ENCODE measurements around a stretch of chr20.

- PRO-cap = bidirectional peak, plus-strand start at chr20:10218183, minus-strand start at chr20:10218094; unidirectional peak, minus-strand start at chr20:10218213
Observed at GRCh38 chr20:10217948-10218517, 597 bp upstream of the SNAP25 start.

- PRO-cap = no peak
Observed at GRCh38 chr20:10271177-10271650, 52.6 kb downstream of the SNAP25 start.

GRCh38 chr20:10318549-10319030 lies 100.0 kb downstream of the SNAP25 start:
- PRO-cap = no peak

DNA sequence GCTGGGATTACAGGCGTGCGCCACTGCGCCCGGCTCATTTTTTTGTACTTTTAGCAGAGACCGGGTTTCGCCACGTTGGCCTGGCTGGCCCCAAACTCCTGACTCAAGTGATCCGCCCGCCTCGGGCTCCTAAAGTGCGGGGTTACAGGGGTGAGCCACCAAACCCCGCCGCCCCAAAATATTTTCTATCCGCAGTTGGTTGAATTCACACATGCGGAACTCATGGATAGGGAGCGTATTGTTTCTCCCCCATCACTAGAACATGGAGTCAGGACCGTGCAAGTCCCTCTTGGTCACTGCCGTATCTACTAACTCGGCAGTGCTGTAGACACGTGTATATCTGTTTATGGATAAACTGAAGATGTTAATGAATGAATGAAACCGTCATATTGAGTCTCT lies 889 bp downstream of the MKKS start:
- PRO-cap = no peak

- PRO-cap = no peak
Observed at GRCh38 chr20:10652773-10653262, 21.0 kb downstream of the JAG1 start.

DNA sequence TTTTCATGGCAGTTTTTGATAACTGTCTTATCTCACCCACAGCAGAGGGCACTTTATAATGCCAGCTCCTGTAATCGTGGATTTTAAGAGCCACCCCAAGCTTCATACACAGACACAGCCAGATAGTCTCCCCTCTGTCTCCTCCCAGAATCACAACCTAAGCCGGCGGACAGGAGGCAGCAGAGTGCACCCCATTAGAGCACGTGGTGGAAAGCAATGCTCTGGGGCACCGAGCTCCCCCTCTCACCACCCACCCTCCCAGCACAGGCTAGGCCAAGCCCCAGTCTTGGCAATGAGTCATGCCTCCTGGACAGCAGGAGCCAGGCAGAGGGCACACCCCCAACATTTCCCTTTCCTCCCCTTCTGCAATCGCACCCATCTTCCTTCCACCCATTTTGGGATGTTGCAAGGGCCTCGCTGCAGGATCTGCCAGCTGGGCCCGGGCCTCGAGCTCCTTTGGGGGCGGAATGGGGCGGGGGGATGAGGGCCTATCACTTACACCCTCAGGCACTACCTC lies 2.4 kb downstream of the JAG1 start:
- PRO-cap = bidirectional peak, plus-strand start at position 346 of the sequence, minus-strand start at position 154 of the sequence

DNA sequence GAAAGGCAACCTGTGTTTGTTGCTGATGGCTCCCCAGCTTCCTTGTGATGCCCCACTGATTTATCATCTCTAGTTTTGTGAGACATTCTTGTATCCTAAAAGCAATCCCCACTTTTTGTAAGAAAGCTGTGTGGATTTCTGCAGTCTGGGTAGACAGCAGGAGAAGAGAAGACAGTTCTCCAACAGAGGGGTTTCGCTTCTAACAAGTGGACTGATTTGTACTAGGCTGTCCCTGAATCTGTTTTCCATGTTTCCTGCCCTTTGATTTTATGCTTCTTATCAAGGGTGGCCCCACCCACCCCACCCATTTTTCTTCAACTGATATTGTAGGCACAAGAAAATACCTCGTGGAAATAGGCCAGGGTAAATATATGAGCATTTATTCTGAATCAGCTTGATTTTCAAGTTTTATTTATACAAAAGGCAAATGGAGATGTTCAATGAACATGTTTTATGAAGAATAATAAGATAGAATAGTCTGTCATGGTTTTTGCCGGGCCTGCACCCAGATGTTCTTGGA lies 25.7 kb upstream of the JAG1 start:
- PRO-cap = no peak

- PRO-cap = no peak
Observed at GRCh38 chr20:10793676-10794189, 119.9 kb upstream of the JAG1 start.

GRCh38 chr20:11379318-11380028 lies 538.2 kb upstream of the BTBD3 start:
- PRO-cap = no peak

- PRO-cap = no peak
Observed at GRCh38 chr20:13028760-13028983, 19.9 kb downstream of the SPTLC3 start.

GRCh38 chr20:13221434-13222334 lies 610 bp downstream of the ISM1 start:
- PRO-cap = no peak

- PRO-cap = no peak
Observed at GRCh38 chr20:13814721-13814992, 29.8 kb downstream of the NDUFAF5 start.

- PRO-cap = no peak
Observed at GRCh38 chr20:14924493-14924748, 587.0 kb upstream of the FLRT3 start.

DNA sequence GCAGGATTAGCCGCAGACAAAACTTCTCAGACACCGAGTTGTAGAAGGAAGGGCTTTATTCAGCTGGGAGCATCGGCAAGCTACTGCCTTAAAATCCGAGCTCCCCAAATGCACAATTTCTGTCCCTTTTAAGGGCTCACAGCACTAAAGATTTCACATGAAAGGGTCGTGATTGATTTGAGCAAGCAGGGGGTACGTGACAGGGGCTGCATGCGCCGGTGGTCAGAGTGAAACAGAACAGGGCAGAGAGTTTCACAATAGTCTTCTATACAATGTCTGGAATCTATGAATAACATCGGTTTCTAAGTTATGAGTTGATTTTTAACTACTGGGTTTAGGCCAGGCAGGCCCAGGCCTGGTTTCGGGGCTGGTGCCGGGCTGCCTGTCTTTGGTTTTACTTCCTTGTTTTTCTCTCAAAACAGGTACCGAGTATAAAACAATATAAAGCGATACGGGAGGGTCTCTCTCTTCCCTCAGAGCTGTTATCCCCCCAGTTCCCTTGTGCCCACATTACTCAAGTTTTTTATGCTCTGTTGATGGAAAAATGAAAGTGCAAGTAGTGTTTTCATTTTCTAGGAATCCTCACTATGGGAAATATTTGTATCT lies 587.4 kb downstream of the KIF16B start:
- PRO-cap = no peak

GRCh38 chr20:16040591-16041467 lies 532.4 kb downstream of the KIF16B start:
- PRO-cap = no peak

DNA sequence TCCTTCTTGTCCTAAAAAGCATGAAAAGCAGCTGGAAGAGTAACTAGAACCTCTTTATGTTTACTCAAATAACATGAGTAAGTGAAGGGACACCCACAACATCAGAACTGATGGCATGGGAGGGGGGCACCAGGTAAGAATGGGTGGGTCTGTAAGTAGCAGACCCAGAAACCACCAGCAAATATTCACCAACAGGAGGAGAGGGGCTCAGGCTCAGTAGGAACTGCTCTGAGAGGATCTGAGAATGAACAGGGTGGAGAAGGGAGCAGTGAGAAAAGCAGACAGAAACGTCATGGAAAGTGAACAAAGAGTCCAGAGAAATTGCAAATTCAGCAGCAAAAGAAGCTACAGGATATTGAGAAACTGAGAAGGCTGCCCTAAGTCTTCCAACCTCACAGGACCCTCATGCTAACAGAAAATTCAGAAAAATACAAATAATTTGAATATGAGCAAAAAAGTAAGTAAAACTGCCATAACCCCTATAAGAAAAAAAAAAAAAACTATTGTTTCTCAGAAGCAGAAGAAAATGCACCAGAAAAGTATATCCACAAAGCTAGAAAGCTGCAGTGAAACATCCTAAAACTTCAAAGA lies 121.2 kb downstream of the KIF16B start:
- PRO-cap = unidirectional peak, minus-strand start at position 246 of the sequence

DNA sequence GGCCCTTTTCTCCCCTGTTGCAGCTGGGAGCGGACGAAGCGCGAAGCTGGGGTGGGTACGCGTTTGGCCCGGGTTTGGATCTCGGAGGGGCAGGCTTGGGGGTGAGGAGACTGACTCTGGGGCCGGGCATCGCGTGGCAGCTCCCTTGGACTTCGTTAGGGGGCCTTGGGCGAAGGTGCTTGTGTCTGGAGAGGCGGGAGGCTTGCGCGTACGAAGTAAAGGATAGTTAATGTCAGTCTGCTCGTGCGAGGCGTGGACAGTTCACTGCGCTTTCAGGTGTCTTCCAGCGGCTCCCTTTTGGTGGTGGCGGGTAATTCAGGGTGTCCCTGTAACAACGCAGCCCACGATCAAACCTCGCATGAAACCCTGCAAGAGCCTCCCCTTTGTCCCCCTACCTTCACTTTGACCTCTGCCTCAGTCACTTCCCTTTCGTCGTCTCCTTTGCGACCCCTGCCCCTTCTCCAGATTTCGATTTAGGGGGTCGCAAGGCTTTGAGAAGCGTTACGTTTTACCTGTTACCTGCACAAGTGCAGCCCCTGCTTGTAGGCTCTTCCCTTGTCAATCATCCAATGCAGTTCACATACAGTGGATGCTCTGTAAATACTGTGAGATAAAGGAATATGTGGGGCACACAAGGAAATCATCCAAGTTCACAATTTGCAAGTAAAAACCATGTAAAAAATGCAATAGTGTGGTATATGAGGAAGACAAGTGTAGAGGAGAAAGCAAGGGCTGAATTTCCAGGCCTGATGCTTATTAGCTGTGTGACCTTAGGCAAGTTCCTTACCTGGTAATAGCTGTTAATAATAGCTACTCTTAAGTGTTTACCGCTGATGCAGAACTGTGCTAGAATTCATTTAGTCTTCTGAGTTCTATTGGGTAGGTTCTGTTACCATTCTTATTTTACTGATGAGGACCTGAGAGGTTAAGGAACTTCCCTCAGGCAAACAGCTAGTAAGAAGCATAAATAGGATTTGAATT lies 578 bp downstream of the SNRPB2 start:
- PRO-cap = no peak

DNA sequence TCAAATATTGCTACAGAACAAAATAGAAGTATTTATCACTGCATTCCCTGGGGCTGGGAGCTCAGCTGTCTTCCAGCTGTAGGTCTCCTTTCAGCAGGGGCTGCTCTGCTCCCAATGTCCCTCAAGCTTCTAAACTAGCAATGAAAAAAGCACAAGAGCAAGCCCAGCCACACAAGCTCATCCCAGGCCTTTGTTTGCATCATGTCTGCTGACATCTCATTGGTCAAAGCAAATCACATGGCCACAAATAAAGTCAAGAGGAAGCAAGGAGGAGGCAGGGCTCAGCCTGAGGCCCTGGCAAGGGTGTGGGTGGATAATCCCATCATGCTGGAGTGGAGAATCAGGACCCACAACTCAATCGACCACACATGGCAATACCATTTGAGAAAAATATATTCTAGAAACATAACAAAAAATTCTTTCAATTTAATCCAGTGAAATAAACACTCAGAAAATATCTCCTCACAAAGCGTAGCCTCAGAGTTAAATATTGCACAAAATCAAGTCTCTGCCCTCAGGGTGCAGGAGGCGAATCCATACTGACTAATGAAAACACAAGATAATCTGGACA lies 2.3 kb upstream of the BFSP1 start:
- PRO-cap = no peak

GRCh38 chr20:17627126-17627658 lies 54.9 kb downstream of the RRBP1 start:
- PRO-cap = no peak

DNA sequence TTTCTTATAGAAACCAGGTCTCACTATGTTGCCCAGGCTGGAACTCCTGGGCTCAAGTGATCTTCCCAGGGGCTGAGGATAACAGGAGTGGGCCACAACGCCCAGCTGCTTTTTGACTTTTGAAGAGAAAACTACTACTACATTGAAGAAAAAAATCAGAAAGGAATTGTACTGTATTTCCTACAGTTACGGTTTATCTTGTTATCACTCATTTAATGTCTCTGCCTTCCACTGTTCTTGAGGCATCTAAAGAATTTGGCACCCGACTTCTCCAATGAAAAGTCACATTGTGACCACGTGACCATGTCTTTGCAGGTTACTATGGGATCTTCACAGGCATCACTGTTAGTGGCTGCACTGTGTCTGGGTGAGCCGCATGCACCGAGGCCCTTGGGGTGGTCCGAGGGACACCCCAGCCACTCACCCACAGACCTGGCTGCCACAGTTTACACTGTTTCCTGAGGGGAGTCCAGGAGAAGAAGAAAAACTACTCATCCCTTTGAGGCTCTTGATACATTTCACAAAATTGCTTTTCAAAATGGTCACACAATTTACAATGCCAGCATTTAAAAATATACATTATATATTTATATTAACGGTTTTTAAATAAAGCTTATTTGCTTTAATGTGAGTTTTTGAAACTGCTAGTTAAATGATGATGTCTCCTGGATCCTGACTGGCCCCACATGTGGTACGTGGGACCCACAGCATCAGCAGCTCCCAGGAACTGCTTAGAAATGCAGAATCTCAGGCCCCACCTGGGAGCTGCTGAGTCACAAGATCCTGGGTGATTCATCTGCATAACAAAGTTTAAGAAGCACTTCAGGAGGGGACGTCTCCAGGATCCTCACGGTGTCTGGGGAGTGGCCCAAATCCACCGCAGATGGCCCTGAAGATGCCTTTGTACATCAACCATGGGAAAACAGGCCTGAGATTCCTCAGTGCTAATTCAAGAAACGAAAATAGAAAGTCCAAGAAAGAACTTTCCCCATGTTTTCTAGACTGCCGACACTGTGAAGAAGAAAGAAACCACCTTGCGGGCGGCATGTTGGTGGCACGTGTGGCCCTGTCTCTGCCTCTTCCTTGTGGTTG lies 26.5 kb downstream of the RRBP1 start:
- PRO-cap = no peak